ENCODE measurements around a stretch of chr22.

- RAMPAGE, total RNA, result no peak
Observed at GRCh38 chr22:44129026-44129445, 51.7 kb upstream of the PARVG start.

DNA sequence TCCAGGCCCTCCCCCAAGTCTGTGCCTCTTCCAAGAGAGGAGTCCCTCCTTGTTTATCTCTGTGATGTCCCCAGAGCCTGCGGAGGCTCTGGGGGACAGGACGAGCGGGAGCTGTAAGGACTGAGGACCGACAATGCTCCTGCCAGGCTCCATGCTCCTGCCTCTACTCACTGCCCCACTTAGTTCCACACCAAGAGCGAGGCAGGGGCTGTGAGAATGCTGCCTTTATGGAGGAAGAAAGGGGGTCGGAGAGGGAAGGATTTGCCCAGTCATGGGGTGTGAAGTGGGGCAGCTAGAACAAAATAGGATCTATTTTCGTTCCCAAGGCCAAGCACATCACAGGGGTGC is 35.8 kb upstream of the PARVG start:
- RAMPAGE, total RNA, result no peak

GRCh38 chr22:44148039-44148640 is 32.6 kb upstream of the PARVG start:
- RAMPAGE, total RNA, result no peak

DNA sequence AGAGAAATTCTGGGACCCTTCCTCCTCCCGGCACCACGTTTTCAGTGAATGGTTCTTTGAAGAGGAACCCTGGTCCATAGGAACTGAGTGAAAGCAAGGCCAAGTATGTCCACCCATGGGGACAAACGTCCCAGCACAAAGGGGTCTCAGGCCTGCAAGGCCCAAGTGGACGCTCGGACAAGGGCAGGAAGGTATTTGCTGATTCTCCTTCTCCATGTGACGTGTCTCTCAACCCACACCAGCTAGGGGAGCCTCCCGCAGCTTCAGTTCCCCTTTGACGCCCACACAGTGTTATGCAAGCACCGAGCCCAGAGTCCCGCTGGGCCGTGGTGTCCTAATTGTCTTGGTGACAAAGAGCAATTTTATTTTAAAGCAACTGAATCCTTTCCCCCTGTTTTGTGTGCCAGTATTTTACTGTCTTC is 8.4 kb upstream of the PARVG start:
- RAMPAGE, total RNA, result no peak

DNA sequence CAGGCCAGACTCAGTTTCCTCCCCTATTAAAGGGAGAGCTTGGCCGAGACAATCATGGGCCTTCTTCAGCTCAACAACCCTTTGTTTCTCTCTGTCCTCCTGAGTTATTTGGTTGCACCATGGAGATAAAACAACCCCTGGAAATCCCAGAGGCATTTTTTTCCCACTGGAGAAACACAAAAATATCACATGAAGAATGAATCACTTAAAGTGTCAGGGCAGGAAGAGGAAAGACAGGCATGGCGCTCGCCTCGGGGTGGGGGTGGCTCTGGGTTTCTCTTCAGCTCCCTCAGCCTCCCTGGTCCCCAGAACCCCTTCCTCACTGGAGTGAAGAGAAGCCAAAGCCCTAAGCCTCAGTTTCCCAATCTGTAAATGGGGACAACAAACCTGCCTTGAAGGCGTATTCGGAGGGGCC is 973 bp downstream of the SHISAL1 start:
- RAMPAGE, total RNA, result no peak

GRCh38 chr22:44325721-44326327 is 13.1 kb upstream of the SHISAL1 start:
- RAMPAGE, total RNA, result no peak

DNA sequence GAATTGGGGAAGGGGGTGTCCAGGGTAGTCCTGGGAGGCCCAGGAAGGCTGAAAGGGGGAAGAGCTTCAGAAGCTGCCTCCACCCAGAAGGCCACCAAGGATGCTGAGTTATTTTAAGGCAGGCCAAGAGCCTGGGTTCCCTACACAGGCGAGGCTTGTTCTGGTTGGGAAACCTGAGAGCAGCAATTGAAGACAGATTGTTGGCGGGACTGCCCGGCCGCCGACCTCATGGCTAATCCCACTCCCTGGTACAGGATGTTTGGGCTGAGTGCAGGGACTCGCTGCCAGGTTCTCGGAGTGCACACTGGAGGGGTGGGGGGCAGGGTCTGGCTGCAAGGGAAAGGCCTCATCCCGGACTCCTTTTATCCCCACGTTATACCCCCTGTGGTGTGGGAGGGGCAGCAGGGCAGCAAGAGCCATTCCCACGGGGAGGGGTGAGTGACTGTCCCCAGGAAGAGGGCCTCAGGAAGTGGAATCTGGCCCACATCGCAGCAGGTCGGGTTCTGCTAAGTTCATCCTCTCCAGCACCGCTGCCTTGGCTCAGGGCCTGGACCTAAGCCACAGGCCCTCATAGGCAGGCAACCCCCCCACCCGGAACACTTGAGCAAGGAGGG is 43.6 kb upstream of the PRR5 start:
- RAMPAGE, total RNA, result no peak

DNA sequence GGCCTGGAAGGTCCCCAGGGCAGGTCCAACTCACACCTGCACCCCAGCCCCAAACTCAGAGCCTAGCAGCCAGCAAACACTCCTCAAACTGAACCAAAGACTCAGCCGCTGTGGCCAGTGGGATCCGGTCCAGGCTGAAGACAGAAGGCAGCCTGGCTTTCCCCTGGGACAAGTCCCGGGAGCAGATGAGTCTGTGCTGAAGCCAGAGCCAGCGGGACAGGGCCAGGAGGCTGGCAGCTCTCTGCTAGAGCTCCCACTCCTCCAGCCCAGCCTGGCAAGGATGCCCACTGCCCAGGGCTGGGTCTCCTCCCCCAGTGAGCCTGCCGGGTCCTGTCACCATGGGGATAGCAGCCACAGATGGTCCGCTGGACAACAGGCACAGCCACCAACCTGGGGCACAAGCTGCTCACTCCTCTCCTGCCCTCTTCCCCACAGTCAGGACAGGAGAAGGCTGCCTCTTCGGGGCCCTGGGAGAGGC is 42.8 kb upstream of the PRR5 start:
- RAMPAGE, total RNA, result no peak

DNA sequence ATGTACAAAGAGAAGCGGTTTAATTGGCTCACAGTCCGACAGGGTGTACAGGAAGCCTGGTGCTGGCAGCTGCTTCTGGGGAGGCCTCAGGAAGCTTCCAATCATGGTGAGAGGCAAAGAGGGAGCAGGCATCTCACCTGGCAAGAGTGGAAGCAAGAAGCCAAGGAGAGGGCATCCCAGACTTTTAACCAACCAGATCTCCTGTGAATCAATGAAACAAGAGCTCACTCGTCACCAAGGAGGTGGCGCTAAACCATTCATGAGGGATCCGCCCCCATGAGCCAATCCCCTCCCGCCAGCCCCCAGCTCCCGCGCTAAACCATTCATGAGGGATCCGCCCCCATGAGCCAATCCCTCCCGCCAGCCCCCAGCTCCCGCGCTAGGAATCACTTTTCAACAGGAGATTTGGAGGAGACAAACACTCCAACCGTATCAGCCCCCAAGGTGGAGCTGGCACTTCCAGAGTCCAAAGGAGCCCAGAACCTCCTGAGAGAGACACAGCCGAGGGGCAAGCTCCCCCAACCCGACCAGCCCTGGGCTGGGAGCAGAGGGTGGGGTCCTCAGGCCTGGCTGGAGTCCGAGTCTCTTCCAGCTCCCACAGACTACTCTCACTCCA is 41.0 kb upstream of the PRR5 start:
- RAMPAGE, total RNA, result no peak

- RAMPAGE, total RNA, result no peak
Observed at GRCh38 chr22:44676573-44677801, 25.0 kb upstream of the PRR5 start.

DNA sequence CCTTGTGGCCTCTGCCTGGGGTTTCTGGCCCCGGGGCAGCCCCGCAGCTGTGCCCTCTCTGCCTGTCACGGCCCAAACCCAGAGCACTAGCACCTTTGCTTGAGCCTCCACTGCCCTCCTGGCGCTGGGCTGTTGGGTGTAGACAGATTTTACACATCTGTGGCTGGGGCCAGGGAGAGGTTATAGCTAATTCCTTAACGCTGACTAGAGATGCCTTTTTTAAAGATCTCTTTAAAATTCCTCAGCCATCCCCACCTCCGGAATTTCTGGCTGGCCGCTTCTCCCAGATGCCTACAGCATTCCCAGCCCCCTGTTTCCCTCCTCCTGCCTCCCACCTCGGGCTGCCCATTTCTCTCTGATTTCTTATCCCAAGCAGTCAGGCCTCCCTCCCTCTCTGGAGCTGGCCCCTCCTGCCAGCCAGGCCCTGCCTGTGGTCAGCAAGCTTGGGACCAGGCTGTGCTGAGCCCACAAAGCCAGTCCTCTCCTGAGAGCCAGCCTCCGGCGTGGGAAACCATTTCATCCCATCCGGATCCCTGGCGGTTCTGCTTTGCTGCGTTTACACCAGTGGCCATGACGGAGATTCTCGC is 3.0 kb upstream of the PRR5 start:
- RAMPAGE, total RNA, result no peak

DNA sequence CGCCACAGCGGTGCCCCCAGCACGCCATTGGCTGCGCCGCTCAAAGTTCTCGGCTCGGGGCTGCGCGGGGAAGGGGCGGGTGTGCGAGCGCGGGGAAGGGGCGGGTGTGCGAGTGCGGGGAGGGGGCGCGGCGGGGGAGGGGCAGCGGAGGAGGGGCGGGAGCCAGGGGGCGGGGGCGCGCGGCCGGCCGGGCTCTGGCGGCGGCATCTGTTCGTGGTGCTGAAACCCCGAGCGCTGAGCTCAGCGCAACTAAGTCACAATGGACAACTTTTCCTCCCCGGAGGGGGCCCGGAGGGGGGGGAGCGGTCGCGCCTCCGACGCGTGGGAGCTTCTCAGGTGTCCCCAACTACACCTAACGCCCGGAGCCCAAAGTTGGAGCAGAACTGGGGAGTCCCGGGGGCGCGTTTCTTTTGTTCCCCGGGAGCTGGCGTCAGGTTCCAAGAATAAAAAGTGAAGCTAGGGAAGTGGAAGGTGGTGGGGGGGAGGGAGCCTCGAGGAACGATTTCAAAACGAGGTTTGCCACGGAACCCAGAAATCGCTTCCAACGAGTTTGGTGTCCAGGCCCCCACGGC is 2.1 kb downstream of the PHF21B start:
- RAMPAGE, total RNA, result no peak

DNA sequence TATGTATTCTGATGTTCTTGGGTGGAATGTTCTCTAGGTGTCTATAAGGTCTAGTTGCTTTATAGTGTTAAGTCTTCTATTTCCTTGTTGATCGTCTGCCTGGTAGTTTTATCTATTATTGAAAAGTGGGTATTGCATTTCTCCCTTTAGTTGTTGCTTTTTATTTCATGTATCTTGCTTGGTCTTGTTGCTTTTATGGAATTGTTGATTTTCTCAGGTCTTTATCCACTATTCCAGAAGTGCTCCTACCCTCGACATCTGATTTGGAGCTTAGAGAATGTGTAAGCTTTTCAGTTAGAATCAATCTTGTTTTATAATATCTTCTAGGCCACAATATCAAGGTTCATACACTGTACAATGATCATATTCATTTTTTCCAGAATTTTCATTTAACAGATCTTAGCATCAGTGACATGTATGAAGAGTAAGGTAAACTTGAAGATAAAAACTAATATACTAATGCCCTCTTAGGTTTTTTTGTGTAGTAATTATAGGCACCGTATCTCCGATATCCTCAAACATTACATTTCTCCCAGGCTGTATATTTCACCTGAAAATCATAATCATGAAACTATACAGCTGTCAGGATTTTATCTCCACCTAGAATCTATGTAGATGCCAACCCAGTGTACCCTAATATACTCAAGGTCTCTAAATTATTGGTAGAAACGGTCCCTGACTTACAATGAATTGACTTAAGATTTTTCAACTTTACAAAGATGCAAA is 15.1 kb upstream of the NUP50 start:
- RAMPAGE, total RNA, result no peak

DNA sequence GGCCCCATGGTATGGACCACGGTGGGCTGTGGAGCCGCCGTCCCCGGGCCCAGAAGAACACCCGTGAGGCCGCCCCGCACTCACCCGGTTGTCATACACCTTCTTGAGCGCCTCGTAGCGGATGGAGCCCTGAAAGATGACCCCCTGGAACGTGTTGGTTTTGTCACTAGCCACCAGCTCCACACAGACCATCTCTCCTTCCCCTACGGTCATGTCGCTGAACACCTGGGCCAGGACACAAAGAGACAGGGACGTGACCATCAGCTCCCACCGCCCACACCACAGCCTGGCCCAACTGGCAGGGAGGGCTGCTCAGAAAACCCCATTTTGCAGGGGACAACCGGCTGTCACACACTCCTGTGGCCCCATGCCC is 36.9 kb downstream of the KIAA0930 start:
- RAMPAGE, total RNA, result no peak

DNA sequence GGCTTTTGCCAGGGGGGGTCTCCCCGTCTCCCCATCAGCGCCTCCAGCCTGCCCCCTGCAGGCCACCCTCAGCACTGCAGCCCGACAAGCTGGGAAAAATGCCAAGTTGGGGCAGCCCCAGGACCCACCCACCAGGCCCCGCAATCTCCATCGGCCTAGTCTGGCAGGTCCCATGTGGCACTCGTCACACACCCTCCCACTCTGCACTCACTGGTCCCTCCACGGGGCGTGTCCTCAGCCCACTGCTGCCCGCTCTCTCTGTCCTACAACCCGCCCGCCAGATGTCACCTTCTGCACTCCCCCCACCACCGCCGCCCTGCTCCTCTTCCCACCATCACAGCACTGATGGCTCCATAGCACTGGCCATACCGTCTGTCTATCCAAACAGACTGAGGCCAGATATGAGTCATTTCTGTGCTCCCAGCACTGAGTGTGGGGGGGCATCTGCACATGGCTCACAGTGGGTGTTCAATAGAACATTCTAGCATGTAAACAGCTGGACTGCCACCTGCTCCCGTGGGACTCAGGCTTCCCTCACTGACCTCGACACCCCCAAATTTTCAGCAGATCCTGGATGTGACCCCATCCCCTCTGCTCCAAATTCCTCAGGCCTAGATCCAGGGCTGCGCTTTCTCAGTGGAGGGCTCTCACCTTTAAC is 31.3 kb downstream of the KIAA0930 start:
- RAMPAGE, total RNA, result no peak

- RAMPAGE, total RNA, result no peak
Observed at GRCh38 chr22:45216398-45216996, 24.2 kb downstream of the KIAA0930 start.

- RAMPAGE, total RNA, result no peak
Observed at GRCh38 chr22:45235078-45235903, 5.4 kb downstream of the KIAA0930 start.

- RAMPAGE, total RNA, result no peak
Observed at GRCh38 chr22:45504213-45504908, 1.7 kb downstream of the FBLN1 start.

DNA sequence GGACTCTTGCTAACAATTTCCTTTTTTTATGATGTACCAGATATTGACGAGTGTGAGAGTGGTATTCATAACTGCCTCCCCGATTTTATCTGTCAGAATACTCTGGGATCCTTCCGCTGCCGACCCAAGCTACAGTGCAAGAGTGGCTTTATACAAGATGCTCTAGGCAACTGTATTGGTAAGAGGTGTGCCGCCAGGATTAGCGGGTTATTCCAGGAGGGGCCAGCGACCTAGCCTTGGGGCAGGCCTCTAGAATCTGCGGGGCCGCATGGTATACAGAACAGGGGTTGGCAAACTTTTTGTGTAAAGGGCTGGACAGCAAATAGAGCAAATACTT is 32.4 kb downstream of the FBLN1 start:
- RAMPAGE, total RNA, result no peak

DNA sequence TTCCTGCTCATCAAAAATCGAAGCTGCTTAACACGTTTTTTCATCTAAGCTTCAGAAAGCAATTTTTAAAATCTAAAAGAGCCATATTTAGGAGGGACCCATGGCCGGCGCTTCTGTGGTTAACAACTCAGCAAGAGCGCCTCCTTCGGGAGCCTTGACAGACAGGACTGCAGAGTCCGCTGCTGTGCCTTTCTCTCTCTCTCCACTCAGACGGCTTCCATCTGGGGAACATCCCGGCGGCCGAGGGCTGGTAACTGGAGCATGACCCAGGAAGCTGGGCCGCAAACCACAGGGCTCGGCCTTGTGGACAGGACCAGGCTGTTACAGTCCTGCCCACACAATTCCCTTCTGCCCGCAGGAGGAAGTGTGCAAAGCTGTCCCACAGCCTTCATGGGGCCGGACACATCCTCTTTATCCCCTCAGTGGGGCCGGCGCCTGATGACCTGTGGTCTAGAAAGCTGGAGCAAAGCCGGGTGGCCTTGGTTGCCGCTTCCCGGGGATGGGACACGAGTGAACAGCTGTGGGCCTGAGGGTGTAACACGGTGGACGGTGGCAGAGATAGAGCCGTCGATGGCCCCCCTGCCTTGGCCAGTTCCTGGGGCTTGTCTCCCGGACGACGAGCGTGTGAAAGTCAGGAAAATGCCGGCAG is 49.9 kb downstream of the FBLN1 start:
- RAMPAGE, total RNA, result no peak